Measurements from ENCODE around the genes IFNA2, EQTN and TOPORS.

DNA sequence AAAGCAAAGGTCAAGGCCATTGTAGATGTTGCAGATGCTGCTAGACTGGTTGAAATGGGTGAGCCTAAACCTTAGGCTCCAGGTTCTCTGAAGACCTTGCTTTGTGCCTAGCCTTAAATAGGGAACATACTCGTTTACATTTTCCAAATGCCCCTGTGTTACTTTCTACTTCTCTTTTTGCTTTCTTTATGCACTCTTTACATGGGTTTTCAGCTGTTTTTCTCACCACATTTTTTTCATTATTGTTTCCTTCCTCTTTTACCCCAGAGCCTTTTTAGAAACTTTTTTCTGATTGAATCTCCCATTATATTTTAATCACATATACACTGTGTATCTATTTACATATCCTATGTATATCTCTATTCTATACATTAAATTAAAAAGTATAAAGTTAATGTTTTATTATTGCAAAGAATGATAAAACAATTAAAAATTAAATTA, at the start of gene IFNA2:
Gene IFNA2 (minus strand): TSS at position 89 of the 441 bp plus-strand sequence.
- PRO-cap = no peak

- PRO-cap = no peak
Observed at GRCh38 chr9:21684582-21685351, 117.7 kb upstream of the MTAP start.

DNA sequence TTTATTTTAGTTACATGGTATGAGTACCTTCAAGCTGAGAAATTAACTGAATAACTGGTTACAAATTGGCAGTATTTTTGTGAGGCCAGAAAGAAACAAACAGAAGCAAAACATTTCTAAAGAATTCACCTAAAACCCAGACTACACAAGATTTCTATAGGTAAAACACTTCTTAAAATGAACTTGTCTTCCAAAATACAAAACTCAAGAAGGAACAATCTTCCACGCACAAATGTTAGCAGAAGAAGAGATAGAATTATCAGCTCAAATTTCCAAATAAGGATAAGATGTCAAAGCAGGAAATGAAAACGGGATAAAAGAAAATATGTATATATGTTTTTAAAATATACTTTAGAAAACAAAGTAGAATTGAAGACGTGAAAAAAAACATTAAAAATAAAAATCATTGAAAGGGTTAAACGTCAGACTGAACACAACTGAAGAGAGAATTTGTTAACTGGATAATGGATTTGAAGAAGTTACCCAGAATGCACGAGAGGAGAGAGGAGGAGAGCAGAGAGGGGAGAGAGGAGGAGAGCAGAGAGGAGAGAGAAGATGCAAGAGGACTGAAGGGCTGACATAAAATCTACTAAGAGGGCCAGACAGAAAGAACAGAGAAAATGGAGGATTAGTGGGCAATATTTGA, 68.6 kb downstream of the CDKN2A start:
- PRO-cap = no peak

DNA sequence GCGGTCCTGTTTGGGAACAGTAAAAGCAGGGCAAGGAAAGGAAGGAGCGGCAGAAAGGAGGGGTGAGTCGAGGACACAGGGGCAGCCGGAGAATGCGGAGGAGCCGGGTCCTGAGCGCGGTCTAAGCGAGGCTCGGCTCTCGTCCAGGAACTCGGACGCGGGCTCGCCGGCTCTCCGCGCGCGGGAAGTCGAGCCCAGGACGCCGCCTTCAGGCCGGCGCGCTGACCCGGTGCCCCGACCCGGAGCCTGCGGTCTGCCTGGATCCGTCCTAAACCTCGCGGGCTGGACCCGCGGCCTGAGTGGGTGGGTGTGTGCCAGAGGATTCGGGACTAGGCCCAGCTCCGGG, 13.5 kb downstream of the CDKN2B start:
- PRO-cap = no peak

- PRO-cap = bidirectional peak, plus-strand start at chr9:25677708, minus-strand start at chr9:25677536
Observed at GRCh38 chr9:25677156-25677746, 993 bp downstream of the TUSC1 start.

- PRO-cap = no peak
Observed at GRCh38 chr9:26888117-26888828, 4.3 kb downstream of the CAAP1 start.

- PRO-cap = unidirectional peak, plus-strand start at chr9:26976080
Observed at GRCh38 chr9:26975520-26976802, 19.7 kb downstream of the IFT74 start.

GRCh38 chr9:27109634-27109965, 575 bp downstream of the TEK start:
- PRO-cap = no peak

DNA sequence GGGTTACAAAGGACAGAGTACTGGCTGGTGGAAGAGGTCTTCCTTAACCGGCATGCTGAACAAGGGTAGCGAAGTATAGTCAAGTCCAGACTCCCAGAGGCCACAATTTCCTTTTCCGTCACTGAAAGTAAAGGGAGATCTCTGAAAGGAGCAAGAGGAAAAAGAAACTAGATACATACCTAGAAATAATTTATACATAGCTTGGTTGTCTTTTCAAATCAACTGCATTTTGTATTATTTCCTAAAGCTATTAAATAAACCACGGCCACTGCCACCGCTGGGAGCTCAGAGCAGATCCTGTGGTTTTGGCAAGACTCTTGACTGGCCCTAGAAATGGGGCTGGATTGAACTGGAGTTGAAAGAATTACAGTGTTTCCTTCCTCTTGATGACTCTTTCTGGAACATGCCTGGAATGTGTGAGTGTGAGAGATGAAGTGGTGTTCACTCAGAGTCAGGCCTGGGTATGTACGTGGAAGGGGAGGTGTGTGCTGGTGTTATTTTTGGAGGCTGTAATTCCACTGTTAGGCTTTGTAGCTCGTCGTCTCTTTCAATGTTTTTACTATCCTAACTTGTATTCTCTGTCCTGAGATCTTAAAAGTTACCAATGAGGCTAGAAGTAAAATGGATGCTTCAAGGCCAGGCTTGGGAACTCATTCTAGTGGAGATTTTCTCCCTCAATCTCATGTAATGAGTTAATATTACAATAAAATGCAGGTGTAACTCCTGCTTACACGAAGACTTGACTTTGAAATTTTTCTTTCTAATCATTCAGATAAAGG, 45.9 kb downstream of the TEK start:
- PRO-cap = no peak

GRCh38 chr9:27297026-27297460, at the start of gene EQTN:
Gene EQTN (minus strand): TSS chr9:27297150.
- PRO-cap = no peak

GRCh38 chr9:27367866-27368714, 71.1 kb upstream of the EQTN start:
- PRO-cap = no peak

DNA sequence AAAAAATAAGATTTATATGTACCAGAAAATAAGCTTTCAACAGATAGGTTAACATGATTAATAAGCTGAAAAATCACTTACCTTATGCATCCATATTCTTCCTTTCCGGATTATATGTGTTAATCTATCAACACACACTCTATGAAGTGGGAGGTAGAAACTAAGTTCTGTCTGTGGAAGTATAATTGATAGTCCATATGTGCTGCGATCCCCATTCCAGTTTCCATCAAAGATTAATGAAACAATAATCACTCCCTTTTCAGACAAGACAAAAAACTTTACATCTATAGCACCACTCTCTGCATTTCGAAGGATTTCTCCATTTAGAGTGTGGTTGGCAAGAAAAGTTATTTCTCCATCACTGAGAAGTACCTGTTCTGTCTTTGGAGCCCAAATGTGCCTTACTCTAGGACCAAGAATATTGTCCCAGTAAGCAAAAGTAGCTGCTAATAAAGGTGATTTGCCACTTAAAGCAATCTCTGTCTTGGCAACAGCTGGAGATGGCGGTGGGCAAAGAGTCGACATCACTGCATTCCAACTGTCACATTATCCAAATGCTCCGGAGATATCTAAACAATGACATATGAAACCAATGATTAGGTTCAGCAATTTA, 6.6 kb downstream of the C9orf72 start:
- PRO-cap = no peak

DNA sequence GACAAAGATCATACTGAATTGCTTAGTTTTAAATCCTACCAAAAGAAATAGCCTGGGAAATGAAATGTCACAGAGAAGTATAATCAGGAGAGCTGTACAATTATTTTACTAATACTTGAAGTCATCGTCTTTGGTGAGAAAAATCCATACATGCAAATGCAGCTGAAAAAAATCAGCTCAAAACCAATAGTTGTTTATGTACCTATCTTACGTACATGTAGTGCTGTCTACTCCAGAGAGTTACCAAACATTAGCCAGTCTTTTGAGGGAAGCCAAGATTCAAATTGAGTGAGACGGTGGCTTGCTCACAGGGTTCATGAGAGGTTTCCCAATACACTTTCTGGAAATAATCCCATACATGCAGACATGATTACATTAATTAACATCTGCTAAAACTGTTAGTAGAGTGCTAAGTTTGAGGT, 2.3 kb downstream of the C9orf72 start:
- PRO-cap = unidirectional peak, plus-strand start at position 282 of the sequence

DNA sequence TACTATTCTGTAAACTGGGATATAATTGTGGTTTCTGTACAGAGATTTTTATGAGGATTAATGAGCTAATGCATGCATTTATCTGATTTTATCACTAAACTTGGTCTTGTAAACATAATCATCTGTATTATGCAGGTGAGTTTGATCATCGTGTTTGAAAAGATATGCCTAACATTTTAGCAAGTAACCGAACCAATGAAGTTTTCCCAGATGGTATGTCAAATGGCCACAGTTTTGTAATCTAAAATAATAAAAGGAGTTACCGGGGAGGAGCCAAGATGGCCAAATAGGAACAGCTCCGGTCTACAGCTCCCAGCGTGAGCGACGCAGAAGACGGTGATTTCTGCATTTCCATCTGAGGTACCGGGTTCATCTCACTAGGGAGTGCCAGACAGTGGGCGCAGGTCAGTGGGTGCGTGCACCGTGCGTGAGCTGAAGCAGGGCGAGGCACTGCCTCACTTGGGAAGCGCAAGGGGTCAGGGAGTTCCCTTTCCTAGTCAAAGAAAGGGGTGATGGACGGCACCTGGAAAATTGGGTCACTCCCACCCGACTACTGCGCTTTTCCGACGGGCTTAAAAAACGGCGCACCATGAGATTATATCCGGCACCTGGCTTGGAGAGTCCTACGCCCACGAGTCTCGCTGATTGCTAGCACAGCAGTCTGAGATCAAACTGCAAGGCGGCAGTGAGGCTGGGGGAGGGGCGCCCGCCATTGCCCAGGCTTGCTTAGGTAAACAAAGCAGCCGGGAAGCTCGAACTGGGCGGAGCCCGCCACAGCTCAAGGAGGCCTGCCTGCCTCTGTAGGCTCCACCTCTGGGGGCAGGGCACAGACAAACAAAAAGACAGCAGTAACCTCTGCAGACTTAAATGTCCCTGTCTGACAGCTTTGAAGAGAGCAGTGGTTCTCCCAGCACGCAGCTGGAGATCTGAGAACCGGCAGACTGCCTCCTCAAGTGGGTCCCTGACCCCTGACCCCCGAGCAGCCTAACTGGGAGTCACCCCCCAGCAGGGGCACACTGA, 117.3 kb upstream of the C9orf72 start:
- PRO-cap = no peak

DNA sequence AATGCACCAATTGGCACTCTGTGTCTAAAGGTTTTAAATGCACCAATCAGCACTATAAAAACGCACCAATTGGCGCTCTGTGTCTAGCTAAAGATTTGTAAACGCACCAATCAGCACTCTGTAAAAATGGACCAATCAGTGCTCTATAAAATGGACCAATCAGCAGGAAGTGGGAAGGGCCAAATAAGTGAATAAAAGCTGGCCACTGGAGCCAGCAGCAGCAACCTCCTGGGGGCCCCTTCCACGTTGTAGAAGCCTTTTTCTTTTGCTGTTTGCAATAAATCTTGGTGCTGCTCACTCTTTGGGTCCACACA, 813.9 kb upstream of the C9orf72 start:
- PRO-cap = no peak

- PRO-cap = bidirectional peak, plus-strand start at chr9:32426517, minus-strand start at chr9:32426305
Observed at GRCh38 chr9:32426002-32427010, 41.9 kb downstream of the ACO1 start.

- PRO-cap = bidirectional peak, plus-strand start at chr9:32552365, minus-strand start at chr9:32552269; bidirectional peak, plus-strand start at chr9:32552716, minus-strand start at chr9:32552567
Observed at GRCh38 chr9:32552072-32553124, at the start of gene TOPORS. Gene TOPORS (minus strand): TSS chr9:32552586.

DNA sequence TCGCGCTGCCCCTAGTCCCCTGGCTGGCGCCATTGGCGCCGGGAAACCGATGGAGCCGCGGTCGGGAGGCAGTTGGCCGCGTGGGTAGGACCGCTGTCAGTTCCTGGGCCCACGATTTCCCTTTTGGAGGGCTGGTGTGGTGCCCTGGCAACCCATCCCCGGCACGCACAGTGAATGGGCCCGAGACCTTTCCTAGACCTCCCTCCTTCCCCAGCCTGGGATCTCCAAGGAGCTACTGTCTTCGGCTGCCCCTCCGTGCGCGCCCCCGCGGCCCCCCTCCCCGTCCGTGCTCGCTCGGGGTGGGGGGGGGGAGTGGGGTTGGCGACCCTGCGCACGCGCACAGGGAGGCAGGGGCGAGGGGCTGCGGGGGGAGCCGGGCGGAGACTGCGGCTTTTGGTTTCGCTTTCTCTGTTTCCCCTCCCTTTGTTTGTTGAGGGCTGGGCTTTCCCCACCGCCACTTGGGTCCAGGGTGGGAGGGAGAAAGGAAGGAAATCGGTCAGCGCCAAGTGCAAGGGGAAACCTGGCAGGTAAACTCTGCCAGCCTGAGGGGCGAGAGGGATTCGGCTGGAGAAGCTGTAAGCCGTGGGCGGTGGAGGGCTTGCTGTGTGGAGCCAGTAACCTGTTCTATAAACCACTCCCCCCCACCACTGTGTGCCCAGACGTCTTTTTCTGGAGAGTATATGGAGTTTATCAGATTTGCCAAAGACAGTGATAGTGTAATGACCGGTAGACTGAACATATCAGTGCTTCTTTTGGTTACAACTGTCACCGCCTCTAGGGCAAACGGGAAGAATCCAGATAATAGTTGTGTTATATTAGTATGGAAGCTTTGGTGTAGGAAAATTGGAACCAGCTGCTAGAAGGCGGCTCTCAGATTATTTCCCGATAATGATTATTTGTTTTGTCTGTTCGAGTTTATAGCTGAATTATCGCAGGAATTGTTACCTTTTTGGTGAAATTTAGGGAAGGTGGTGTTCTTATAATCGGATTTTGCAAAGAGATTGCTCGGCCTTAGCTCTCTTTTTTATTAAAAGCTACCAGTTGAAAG, 649 bp downstream of the DNAJA1 start:
- PRO-cap = bidirectional peak, plus-strand start at position 693 of the sequence, minus-strand start at position 386 of the sequence

- PRO-cap = no peak
Observed at GRCh38 chr9:33113631-33114459, 37.4 kb upstream of the SMU1 start.

DNA sequence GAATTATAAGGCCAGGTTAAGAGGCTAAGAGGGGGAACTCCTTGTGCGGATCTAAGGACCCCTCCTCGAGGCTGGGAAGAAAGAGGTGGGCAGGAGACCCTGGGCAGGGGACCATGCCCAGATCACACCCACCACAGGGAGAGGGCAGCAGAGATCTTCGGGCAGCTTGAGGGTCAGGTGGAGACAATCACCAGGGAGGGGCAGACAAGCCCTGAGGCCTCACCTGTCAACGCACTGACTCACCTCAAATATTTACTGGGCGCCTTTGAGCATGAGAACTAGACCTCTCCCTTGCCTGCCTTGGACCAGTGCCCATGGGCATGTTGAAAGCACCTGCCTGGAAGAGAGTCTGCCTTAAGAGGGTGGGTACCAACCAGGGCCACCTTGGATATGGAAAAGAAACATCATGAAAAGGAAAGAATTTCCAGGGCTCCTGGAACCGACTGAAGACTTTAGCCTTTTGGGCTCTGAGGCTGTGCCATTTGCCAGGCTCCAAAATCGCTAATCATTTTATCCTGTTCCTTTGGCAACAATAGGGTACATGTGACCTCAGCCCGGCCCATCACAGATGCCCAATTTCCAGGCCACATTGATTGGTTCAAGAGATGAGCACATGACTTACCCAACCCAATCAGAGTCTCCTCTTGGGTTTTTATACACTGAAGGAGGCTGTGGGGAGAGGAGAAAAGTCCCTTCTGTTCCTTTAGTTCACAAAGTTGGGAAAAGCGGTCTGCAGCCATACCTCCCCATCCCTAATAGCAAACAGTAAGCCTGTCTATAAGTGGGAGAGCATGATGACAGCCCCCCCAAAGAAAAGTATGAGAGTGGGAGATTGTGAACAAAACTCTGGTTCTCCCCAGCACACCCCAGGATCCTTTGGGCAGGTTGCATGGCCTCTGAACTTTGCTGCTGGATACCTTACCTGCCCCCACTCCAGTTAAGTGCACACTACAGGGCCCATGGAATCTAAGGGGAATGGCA, 10.3 kb upstream of the SPINK4 start:
- PRO-cap = no peak

Data from left lobe of liver (tissue), 1 donor.